ENCODE results near the gene PLIN3.

DNA sequence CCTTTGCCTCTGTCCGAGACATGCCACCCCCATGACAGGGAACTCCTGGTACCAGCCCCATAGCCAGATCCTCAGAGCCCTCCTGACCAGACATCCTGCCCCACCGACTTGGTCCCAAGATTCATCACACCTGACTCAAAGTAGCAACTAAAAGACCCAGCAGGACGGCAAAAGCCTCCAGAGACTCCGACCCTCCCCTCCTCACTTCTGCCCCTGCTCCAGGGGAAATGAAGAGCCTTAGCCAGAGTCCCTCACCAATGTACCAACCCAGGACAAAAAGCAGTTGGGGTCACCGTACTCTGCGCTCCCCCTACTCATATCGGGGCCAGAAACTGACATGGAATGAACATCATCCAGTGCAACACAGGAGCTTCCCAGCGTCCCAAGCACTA, 1.8 kb downstream of the EEF2 start:
- PRO-cap, 10 experiments: no peak in any of the 10 experiments

DNA sequence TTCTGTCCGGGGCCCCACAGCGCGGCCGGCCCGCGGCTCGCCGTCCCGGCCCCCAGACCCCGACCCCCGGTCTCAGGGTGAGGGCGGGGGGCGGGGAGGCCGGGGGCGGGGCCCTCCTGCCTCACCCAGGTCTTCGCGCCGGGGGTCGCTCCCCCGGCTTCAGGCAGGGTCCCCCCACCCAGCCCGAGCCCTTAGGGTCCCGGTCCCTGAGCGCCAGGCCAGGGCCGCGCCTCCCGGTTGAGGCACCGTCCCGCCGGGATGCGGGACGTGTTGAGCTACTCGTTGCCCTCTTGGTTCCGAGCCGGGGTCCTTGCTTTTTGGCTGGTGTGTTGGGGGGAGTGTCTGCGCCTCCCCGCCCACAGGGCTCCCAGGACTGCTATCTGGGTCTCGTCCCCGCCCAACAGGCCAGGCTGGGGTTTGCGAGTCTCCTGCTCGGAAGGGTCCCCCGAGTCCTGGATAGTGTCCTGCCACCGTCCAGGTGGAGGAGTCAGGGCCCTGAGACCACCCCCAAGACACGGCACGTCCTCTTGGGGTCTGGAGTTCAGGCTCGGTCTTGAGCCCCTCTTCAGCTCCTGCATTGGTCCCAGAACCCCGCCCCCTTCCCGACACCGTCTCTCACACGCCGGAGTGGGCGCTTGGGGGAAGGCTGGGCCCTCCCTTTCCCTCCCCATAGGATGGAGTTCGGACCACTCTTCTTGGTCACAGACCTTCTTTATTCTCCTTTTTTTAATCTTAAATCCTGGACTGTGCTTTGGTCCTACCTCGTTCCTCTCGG, 517 bp downstream of the PIAS4 start:
- PRO-cap, 10 experiments: peak in 1 of 10 experiments; most common minus-strand start position 601 of the sequence (in 1)

GRCh38 chr19:4028638-4029567, 21.4 kb downstream of the PIAS4 start:
- PRO-cap, 10 experiments: no peak in any of the 10 experiments

DNA sequence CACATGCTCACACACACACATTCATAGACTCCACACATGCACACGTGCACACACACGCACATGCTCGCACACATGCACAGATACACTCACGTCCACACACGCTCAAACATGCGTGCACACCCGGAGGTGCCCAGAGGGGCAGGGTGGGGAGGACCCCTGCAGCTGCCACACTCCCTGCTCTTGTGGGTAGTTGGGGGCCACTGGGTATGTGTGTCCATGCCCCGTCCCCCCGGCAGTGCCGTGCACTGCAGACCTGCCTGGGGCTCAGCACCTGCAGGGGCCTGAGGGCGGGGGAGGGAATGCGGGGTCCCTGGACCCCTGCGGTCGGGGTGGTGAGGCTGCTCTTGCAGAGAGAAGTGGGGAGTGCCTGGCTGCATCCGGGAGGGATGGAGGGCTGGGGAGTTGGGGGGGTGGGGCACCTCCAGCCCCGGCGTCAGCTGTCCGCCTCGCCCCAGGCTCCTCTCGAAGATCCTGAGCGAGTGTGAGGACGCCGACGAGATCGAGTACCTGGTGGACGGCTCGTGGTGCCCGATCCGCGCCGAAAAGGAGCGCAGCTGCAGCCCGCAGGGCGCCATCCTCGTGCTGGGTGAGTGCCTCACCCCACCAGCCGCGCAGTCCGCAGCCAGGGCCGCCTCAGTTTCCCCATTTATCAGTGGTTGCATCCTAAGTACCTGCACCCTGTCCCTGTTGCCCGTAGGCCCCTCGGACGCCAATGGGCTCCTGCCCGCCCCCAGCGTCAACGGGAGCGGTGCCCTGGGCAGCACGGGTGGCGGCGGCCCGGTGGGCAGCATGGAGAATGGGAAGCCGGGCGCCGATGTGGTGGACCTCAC, 29.6 kb downstream of the ZBTB7A start:
- PRO-cap, 10 experiments: no peak in any of the 10 experiments

DNA sequence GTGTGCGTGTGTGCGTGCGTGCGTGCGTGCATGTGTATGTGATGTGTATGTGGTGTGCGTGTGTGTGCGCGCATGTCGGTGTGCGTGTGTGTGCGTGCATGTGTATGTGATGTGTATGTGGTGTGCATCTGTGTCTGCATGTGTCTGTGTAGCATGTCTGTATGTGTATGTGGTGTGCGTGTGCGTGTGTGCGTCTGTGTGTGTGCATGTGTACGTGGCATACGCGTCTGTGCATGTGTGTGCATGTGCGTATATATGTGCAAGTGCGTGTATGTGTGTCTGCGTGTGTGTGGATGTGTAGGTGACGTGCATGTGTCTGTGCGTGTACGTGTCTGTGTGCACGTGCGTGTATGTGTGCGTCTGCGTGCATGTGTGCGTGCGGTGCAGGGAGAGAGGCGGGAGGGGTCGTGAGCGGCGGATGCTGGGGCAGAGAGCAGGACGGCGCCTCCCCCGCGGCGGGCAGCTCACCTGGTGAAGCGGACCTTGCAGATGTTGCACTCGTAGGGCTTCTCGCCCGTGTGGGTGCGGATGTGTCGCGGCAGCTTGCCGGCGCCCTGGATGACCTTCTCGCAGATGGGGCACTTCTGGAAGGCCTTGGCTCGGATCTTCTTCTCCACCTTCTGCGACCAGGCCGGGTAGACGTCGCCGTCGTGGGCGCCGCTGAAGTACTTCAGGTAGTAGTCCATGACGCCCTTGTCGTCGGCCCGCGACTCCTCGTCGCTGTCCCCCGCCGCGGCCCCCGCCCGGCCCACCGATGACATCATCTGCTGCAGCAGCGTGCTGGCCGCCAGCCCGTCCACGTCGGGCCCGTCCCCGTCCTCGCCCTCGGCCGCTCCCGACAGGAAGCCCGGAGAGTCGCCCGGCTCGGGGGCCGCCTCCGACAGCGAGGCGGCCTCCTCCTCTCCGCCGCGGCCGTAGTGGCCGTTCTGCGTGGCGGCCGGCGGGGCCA, 12.9 kb downstream of the ZBTB7A start:
- PRO-cap, 10 experiments: no peak in any of the 10 experiments

- PRO-cap, 10 experiments: peak in 9 of 10 experiments; most common plus-strand start chr19:4078122 (in 6); most common minus-strand start chr19:4078054 (in 4)
These were observed 11.1 kb upstream of the ZBTB7A start for GRCh38 chr19:4077568-4078358.

DNA sequence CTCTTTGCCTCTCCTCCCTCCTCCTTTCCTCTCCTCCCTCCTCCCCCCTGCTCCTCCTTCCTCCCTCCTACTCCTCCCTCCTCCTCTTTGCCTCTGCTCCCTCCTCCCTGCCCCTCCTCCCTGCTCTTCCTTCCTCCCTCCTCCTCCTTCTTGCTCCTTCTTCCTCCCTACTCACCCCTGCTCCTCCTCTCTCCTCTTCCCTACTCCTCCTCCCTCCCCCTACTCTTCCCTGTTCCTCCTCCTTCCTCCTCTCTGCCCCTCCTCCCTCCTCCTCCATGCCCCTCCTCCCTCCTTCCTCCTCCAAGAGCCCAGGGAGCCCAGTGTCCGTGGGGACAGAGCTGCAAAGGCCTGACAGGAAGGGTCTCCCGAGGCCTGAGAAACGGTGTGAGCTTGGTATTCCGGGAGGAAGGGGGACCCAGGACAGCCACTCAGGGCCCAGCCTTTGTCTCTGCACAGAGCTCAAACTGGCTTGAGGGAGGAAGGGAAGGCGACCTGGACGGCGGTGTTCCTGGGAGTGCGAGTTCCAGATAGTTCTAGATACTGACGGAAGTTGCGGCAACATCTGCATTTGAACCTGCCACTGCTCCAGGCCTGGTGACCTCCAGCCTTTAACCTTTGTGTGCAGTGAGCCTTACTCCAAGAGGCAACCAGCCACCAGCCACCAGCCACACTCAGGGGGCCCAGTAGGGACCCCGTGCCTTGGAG, 15.2 kb upstream of the ZBTB7A start:
- PRO-cap, 10 experiments: peak in 3 of 10 experiments; most common plus-strand start position 303 of the sequence (in 1); most common minus-strand start position 466 of the sequence (in 2)

- PRO-cap, 10 experiments: no peak in any of the 10 experiments
These were observed 25.6 kb downstream of the MAP2K2 start for GRCh38 chr19:4098104-4098924.

- PRO-cap, 10 experiments: no peak in any of the 10 experiments
These were observed 4.0 kb upstream of the CREB3L3 start for GRCh38 chr19:4149354-4150008.

- PRO-cap, 10 experiments: no peak in any of the 10 experiments
These were observed 9.2 kb downstream of the SHD start for GRCh38 chr19:4288282-4288615.

GRCh38 chr19:4341346-4341786, 2.0 kb upstream of the MPND start:
- PRO-cap, 10 experiments: no peak in any of the 10 experiments

GRCh38 chr19:4360311-4360705, 16.9 kb downstream of the MPND start:
- PRO-cap, 10 experiments: no peak in any of the 10 experiments

DNA sequence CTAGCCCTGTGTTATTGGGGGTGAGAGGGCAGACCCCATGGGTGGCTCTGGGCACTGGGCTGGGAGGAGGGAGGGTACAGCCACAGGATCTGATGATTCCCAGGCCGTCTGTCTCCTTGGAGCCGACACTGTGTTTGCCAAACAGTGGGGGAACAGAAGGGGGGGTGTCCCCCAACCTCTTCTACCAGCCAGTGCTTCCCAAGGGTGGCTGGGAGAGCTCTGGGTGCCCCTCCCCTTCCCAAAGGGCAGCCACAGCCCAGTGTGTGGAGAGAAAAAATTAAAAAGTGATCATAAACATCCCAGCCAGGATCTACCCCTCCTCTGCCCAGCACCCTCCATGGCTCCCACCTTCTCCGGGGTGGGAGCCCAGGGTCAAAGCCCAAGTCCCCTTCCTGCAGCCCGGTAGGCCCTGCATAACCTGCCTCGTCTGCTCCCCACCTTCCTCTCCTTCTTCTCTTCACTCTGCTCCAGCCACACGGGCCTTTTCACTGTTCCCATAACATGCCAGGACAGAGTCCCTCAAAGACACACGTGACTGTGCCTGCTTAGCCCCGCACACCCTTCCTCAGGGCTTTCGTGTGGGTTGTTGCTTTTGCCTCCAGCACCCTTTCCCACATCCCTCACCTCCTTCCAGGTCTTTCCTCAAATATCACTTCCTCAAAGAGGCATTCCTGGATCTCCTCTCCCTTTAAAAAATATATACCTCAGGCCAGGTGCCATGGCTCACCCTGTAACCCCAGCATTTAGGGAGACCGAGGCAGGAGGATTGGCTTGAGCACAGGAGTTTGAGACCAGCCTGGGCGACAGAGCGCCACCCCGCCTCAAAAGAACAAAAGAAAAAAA, 1.5 kb upstream of the PLIN4 start:
- PRO-cap, 10 experiments: no peak in any of the 10 experiments

DNA sequence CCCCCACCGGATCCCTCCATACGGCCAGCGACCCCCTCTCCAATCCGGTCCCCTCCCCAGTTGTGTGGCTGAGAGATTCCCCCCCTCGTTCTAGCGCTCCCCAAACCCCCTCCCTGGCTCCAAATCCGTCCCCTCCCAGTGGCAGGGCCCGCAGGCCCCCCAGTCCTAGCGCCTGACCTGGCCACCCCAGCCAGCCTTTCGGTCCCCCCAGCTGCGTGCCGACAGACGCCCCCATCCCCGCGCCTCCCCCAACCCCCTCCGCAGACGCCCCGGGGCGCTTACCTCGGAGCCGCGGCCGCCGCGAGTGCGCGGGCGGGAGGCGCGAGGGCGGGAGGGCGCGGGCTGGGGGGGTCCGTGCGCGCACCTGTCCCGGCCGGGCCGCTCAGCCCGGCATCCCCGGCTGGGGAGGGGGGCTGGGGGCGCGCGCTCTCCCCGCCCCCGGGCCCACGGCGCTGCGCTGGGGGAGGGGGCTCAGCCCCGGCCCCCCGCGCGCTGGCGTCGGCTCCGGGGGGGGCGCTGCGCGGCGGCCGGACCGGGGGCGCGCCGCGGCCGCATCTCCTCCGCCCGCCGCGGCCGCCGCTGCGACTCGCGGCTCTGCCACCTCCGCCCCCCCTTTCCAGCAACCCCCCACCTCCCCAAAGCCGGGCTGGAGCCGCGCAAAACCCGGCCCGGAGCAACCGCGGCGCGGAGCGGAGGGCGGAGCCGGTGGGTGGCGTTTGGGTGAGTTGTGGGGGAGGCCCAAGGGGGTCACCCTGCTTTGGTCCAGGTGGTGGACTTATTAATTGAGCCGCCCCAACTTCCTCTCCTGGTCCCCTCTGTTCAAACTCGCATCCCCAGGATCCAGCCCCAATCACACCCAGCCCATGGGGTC, 21.9 kb upstream of the SEMA6B start:
- PRO-cap, 10 experiments: peak in 10 of 10 experiments; most common minus-strand start position 596 of the sequence (in 10)

DNA sequence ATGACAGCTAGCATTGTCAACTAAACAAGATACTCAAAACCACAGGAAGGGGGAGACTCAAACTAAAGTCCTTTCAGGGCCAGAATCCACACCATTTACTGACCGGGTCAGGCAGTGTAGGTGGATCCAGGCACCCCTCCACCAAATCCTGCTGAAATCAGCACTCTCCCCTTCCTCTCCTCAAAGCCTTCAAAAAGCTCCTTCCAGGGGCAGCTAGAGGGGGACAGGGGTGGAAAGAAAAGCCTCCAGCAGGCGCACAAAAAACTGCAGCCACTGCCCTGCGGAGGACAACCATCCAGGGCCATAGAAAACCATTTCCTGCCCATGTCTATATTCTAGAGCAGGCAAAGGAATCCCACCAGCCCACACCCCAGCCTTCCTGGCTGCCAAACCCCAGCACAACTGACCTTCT, 1.5 kb downstream of the DPP9 start:
- PRO-cap, 10 experiments: no peak in any of the 10 experiments

DNA sequence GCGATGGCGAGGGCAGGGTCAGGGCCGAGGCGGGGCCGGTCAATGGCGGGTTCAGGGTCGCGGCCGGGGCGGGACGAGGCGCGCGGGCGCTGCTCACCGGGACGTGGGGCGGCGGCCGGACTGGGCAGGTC, 200 bp downstream of the DPP9 start:
- PRO-cap, 10 experiments: no peak in any of the 10 experiments

GRCh38 chr19:4744798-4745343, 21.2 kb upstream of the DPP9 start:
- PRO-cap, 10 experiments: no peak in any of the 10 experiments

DNA sequence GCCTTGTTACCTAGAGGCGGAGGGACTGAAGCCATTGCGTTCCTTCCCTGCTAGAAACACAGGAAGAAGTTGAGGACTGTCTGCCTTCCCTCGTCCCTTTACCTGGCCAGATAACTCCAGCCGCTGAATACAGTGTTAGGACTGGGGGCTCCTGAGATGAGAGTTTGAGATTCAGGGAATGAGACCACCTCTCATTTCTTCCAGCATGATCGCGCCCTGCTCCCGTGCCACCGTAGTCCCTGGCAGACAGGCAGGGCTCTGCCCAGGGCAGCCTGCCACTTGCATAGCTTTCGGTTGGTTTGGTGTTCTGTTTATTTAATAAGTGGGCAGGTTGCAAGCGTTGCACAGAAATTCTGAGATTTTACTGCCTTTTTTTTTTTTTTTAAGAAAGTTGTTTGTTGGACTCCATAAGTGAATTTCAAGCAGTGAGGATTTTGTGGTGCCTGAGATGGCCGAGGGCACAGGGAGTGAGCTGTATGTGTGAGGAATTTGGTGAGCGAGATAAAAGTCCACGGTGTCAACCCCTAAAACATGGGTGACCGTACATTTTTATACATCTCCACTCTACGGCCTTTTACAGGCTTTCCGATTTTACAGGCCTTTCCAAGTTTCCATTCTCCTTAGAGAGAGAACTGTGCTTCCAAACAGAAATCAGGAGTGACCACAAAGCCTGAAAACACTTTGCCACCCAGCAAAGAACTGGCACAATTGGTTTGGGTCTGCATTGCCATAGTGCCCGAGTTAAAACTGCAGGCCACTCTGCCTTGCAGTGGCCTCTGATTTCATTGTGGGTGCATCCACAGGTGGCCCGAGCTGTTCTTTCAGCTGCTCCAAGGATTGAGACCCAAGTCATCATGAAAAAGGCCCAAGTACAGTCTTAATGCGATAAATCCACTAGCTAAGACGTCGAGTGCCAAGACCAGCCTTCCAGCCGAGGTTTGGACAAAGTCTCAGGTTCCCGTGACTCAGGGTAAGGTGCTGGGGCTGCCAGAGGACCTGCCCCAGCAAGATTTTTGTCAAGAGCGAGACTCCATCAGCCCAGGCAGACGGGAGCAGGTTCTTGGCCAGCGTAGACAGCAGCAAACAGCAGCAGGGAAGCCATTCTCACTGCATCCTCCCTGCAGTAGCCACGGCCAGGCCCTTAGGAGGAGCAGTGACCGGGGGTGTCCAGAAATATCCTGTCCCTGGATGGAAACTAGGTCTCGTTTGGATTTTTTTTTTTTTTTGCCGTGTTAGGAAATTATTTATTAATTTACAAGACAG, 3.1 kb downstream of the FEM1A start:
- PRO-cap, 10 experiments: peak in 1 of 10 experiments; most common plus-strand start position 1,045 of the sequence (in 1); most common minus-strand start position 912 of the sequence (in 1)

DNA sequence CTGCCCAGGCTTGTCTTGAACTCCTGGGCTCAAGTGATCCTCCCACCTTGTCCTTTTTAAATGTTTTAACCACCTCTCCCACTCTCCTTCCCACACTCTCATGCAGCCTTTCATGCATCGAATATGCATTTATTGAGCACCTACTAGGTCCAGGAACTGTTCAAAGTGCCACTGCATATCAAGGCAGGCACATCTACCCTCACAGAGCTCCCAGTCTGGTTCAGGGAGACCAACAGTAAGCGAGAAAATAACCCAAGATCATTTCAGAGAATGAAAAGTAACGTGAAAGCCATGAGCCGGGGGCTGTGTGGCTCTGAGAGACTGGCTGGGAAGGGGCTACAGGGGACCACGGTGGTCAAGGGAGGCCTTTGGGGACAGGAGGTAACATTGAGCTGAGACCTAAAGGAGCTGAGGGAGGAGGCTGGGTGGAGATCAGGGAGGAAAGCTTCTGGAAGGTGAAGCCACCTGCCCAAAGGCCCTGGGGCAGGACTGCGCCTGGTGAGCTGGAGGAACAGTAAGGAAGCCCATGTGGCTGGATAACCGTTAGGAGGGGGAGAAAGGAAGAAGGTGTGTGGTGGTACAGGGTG, 997 bp downstream of the TICAM1 start:
- PRO-cap, 10 experiments: peak in 5 of 10 experiments; most common plus-strand start position 486 of the sequence (in 3); most common minus-strand start position 420 of the sequence (in 1)

DNA sequence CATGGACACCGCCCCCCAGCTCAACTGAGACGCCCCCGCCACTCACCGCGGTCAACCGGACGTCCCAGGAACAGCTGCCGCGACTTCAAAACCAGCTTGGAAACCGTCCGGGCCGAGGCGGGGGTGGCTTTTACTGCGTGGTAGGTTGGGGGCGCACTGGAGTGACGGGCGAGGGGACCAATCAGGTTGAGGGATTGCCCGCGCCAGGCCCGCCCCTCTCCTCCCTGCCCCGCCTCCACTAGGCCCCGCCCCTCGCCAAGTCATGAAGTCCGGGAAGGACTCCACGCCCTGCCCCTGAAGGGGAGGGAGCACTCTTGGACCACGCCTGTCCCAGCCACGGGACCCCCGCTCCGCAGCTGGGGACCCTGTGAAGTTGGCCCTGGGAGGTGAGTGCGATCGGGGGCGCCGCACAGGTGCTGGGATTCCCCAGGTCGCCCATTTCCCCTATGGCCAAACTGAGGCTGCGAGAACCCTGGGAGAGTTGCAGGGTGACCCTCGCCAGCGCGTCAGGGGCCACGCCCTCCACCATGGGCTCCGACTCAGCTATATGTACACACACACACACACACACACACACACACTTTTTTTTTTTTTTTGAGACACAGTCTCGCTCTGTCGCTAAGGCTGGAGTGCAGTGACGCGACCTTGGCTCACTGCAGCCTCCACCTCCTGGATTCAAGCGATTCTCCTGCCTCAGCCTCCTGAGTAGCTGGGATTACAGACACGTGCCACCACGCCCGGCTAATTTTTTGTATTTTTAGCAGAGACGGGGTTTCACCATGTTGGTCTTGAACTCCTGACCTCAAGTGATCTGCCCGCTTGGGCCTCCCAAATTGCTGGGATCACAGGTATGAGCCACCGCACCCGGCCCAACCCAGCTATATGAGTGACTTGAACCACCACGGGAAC, at the start of gene PLIN3:
Gene PLIN3 (minus strand): TSS at position 105 of the 909 bp plus-strand sequence.
- PRO-cap, 10 experiments: peak in 10 of 10 experiments; most common plus-strand start position 255 of the sequence (in 4); most common minus-strand start position 105 of the sequence (in 10)

Data from Metastatic Breast Carcinoma in the Brain (tissue), 10 donors.